Thyroid gland (tissue), 7 donors: ENCODE measurements around a stretch of chr9.

GRCh38 chr9:86611630-86612170 lies 257.5 kb upstream of the TUT7 start:
- PRO-cap, 2 experiments: no peak in any of the 2 experiments
- RAMPAGE, long total RNA, 5 experiments: no peak in any of the 5 experiments

- PRO-cap, 2 experiments: no peak in any of the 2 experiments
- RAMPAGE, long total RNA, 5 experiments: no peak in any of the 5 experiments
These were observed 1.5 kb downstream of the GAS1 start for GRCh38 chr9:86945898-86946023.

DNA sequence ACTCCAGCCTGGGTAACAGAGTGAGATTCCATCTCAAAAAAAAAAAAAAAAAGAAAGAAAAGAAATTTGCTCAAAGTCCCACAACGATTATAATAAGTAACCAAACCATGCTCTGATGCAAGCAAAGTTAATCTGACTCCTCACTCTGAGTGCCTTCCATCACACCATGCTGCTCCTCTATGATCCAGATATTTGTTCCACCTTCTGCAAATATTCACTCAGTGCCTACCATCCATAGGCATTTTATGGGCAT lies 93.3 kb upstream of the DAPK1 start:
- PRO-cap, 2 experiments: no peak in any of the 2 experiments
- RAMPAGE, long total RNA, 5 experiments: no peak in any of the 5 experiments

GRCh38 chr9:87407795-87408488 lies 89.7 kb upstream of the DAPK1 start:
- PRO-cap, 2 experiments: no peak in any of the 2 experiments
- RAMPAGE, long total RNA, 5 experiments: no peak in any of the 5 experiments

- PRO-cap, 2 experiments: peak in 1 of 2 experiments; most common plus-strand start chr9:87499309 (in 1)
- RAMPAGE, long total RNA, 5 experiments: no peak in any of the 5 experiments
These were observed 1.5 kb downstream of the DAPK1 start for GRCh38 chr9:87499192-87499581.

GRCh38 chr9:87518603-87519194 lies 21.0 kb downstream of the DAPK1 start:
- PRO-cap, 2 experiments: no peak in any of the 2 experiments
- RAMPAGE, long total RNA, 5 experiments: no peak in any of the 5 experiments

DNA sequence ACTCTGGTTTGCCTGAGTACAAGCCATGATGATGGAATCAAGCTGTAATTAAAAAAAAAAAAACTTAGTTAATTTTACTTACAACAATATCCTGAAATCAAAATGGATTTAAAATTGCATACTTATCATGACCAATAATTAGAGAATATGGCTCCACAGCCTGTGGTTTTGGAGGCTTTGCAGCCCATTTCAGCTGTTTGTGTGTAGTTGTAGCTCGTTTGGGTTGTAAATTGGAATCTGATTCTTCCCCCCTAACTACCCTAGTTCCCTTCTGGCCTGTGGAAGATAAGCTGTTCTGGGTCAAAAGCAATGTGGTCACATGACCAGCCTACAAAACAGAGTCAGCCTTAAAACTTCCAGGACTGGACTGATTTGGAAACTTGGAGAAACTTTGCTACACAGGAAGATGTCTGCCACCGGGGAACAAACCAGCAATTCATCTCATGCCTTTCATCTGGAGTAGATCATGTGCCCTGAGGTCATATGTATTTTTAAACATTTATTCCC lies 83.8 kb downstream of the DAPK1 start:
- PRO-cap, 2 experiments: no peak in any of the 2 experiments
- RAMPAGE, long total RNA, 5 experiments: no peak in any of the 5 experiments

DNA sequence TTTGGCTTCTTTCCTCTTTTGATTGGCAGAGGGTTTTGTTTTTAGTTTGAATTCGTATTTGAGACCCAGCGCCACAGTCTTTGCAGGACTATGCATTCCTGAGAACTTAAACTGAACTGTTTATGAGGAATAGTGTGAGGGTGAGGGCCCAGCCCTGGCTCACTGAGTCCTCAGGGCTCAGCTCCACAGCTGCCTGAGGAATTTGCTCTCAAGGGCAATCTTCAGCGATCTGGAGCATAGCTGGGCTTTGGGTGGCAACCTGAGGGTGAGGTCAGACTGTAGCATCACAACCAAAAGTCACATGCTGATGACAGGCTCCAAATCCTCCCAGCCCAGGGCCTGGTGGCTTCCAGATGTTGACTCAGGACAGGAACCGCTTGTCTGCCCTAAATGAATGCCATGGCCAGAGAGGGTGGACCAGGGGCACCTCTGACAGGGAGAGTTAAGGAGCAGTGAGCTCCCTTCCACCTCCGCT lies 14.1 kb upstream of the CTSL start:
- PRO-cap, 2 experiments: peak in 1 of 2 experiments; most common plus-strand start position 406 of the sequence (in 1); most common minus-strand start position 113 of the sequence (in 1)
- RAMPAGE, long total RNA, 5 experiments: no peak in any of the 5 experiments

DNA sequence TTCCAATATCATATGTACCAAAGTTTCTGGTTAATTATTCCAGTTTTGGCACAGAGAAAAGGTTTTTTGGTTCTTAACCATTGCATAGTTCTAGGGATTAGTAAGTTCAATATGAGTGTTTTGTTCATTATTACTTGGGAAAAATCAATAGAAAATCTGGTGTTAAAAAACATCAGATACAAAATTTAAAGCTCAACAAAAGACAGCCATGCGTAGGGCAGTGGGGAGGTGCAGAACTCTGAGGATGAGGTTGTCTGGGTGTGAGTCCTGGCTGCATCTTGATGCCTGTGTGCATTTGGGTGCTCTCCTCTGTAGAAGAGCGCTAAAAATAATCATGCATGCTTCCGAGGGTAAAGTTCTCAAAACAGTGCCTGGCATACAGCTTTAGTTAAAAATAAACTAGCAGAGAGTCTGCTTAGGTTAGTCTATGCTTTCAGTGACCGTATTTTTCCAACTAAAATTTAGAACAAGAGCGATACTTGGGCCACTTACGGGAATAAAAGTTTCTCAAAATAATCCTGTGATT lies 55.4 kb upstream of the SPATA31C2 start:
- PRO-cap, 2 experiments: no peak in any of the 2 experiments
- RAMPAGE, long total RNA, 5 experiments: no peak in any of the 5 experiments

GRCh38 chr9:88531702-88532745 lies 3.0 kb upstream of the NXNL2 start:
- PRO-cap, 2 experiments: no peak in any of the 2 experiments
- RAMPAGE, long total RNA, 5 experiments: no peak in any of the 5 experiments

- PRO-cap, 2 experiments: peak in 1 of 2 experiments; most common plus-strand start chr9:88537951 (in 1)
- RAMPAGE, long total RNA, 5 experiments: no peak in any of the 5 experiments
These were observed 2.5 kb downstream of the NXNL2 start for GRCh38 chr9:88537146-88538192.

DNA sequence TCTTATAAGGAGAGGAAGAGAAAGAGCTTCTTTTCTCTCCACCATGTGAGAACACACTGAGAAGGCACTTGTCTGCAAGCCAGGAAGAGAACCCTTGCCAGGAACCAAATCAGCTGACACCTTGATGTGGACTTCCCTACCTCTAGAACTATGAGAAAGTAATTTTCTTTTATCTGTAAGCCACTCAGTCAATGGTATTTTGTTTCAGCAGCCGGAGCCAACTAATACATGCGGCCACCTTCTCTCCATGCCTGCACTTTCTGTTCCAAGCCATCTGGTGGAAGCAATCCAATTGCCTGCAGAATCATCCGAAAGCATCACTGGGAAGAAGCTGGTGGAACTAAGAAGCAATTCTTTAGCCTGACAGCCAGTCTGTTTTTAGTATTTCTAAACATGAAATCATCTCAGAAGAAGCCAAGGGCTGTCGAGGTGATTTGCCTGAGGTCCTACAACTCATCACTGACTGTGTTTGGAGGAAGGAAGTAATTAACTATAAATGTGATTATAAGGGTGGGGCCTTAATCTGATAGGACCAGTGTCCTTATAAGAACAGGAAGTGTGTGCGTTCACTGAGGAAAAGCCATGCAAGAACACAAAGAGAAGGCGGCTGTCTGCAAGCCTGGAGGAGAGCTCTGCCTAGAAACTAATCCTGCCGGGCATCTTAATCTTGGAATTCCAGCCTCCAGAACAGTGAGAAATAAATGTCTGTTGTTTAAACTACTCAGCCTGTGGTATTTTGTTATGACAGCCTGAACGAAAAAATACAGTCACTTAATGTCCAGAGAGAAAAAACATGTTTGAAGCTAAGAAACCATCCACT lies 49.0 kb downstream of the NXNL2 start:
- PRO-cap, 2 experiments: no peak in any of the 2 experiments
- RAMPAGE, long total RNA, 5 experiments: no peak in any of the 5 experiments

- PRO-cap, 2 experiments: no peak in any of the 2 experiments
- RAMPAGE, long total RNA, 5 experiments: no peak in any of the 5 experiments
These were observed 176.9 kb upstream of the S1PR3 start for GRCh38 chr9:88814263-88814953.

DNA sequence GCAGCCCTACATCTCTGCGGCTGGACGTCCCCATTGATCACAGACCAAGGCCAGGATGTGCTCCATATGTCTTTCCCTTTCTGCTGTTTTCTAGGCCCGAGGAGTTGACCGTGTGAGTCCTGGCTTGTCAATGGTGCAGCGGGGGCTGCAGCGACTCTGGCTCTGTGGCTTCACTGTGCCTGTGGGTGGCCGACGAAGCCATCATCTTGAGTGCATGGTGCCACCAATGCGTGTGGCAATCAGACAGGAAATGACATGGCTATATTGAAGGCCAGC lies 67.8 kb upstream of the S1PR3 start:
- PRO-cap, 2 experiments: no peak in any of the 2 experiments
- RAMPAGE, long total RNA, 5 experiments: no peak in any of the 5 experiments

DNA sequence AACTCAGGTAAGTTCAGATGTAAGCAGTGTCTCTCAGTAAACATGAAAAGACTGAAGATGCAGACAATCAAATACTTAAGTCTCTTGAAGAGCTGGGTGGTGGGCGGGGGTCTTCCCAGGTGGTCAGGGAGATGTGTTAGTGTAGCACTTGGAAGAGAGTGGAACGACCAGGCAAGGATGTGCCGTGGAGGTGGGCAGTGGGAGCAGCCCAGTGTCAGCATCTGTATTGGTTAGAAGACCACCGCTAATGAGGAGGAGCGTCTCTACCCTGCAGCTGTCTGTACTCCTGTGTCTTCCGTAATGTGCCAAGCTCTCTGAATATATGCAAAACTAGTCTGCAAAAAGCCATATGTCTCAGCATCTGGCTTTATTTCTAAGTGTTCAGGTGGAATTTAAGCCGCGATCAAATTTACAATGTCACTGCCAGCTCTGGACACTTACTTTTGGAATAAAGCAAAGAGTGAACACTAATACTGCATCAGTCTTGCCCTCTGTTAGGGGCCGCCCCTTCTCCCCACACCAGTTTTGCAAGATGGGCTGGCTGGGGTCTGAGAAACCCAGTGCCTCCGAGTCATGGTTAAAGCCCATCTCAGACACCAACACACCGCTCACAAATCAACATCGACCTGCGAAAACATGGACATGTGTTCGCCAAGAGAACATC lies 4.5 kb downstream of the S1PR3 start:
- PRO-cap, 2 experiments: no peak in any of the 2 experiments
- RAMPAGE, long total RNA, 5 experiments: no peak in any of the 5 experiments

DNA sequence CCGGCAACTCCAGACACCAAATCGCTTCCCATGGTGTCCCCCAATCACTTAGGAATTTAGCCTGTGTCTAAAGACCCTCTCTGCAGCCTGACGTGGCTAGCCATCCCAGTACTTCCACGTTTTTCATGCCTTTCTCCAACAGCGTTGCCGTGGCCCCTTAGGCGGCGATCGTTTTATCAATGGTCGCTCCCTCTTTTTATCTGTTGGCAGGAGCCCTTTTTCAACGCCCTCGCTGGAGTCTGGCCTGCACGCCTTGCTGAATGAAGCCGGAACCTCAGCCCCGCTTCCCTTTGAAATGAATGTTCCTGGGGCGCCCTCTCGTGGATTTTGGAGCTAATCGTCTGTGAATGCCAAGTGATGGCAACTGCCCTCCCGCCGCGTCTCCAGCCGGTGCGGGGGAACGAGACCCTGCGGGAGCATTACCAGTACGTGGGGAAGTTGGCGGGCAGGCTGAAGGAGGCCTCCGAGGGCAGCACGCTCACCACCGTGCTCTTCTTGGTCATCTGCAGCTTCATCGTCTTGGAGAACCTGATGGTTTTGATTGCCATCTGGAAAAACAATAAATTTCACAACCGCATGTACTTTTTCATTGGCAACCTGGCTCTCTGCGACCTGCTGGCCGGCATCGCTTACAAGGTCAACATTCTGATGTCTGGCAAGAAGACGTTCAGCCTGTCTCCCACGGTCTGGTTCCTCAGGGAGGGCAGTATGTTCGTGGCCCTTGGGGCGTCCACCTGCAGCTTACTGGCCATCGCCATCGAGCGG lies 9.8 kb downstream of the S1PR3 start:
- PRO-cap, 2 experiments: no peak in any of the 2 experiments
- RAMPAGE, long total RNA, 5 experiments: no peak in any of the 5 experiments

DNA sequence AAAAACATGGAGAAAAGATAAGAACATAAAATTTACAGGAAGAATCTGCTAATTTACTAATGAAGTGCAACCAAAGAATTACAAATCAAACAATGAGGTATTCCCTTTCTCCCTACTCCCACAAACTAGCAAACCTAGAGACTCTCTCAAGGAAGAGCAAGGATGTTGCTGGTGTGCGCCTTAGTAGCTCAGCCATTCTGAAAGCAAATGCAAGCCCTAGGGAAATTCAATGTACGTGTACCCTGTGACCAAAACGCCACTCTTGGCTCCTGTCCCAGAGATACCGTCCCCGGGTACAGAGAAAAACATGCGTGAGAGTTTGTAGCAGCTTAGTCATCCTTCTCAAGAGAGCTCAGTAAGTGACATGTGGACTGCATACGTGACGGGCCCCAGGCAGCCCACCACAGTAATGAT lies 45.0 kb downstream of the S1PR3 start:
- PRO-cap, 2 experiments: no peak in any of the 2 experiments
- RAMPAGE, long total RNA, 5 experiments: no peak in any of the 5 experiments

DNA sequence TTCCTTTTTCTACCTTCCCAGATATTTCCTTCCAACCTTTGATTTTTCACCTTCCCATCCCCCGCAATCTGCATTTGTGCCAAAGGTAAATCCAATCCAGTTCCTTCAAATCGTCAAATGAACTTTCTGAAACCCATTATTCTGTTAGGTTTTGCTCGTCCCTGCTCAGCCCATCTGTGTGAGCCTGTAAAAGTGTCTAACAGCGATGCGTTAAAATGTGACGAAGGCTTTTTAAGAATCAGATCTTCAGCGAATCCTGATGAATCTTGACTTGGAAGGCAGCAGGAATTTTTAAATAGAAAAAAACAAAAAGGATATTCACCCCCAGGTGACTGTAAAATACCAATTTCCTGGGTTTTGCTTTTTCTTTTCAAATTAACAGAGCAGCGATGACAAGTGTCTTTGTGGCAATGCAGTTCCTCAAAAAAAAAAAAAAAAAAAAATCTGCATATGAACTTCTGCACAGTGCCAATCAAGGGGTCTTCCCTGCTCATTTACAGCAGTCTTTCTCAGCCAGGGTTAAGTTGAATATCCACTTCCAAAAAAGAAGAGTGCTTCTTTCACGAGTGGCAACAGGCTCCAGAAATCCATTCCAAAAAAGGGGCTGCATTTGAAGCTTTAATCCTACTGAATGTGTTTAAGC lies 419 bp upstream of the SHC3 start:
- PRO-cap, 2 experiments: no peak in any of the 2 experiments
- RAMPAGE, long total RNA, 5 experiments: no peak in any of the 5 experiments

GRCh38 chr9:89282922-89283497 lies 28.0 kb upstream of the CKS2 start:
- PRO-cap, 2 experiments: peak in 2 of 2 experiments; most common plus-strand start chr9:89283253 (in 2)
- RAMPAGE, long total RNA, 5 experiments: no peak in any of the 5 experiments

- PRO-cap, 2 experiments: no peak in any of the 2 experiments
- RAMPAGE, long total RNA, 5 experiments: no peak in any of the 5 experiments
These were observed 1.1 kb downstream of the CKS2 start for GRCh38 chr9:89311986-89312679.